Liver (tissue), 9 donors: ENCODE measurements around the genes DUSP19 and SLC40A1.

DNA sequence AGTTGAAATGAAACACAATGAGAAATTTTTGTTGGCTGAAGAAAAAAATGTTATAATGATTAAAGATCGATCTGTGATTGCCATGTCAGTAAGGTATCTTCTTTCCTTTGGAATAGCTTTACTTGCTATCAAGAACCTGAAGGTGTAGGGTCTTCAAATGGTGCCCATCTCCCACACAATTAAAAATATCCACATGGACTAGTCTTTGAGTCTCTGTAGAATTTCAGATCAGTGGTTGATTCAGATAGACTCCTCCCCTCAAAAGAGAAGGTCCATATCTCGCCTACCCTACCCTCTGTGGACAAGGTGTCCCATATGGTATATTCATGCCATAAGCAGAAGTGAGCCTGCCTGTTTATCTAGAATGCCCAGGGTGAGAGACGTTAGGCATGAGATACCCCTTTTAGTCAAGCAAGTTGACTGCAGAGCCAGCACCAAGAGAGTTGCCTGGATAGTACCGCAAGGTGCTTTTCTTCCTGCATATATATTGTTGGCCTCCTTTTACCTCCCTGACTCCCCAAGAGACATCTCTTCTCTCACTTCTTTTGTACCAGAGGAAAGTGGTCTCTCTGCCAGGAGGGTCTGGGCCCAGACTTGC, 3.8 kb downstream of the ITGA4 start:
- PRO-cap, 5 experiments = no peak in any of the 5 experiments
- RAMPAGE, long total RNA, 2 experiments = no peak in any of the 2 experiments
- RRBS = no CpG with 5 or more reads among the region's 4 CpGs

- PRO-cap, 5 experiments = peak in 2 of 5 experiments; most common plus-strand start chr2:181944018 (in 1); most common minus-strand start chr2:181943888 (in 2)
- RAMPAGE, long total RNA, 2 experiments = no peak in any of the 2 experiments
- RRBS = no CpG with 5 or more reads among the region's 3 CpGs
Measured at GRCh38 chr2:181943673-181944188, 41.9 kb upstream of the PPP1R1C start.

- PRO-cap, 5 experiments = no peak in any of the 5 experiments
- RAMPAGE, long total RNA, 2 experiments = no peak in any of the 2 experiments
- RRBS = no CpG with 5 or more reads among the region's 12 CpGs
Measured at GRCh38 chr2:182030611-182030963, 44.9 kb downstream of the PPP1R1C start.

GRCh38 chr2:183037074-183037482, 1.2 kb downstream of the NCKAP1 start:
- PRO-cap, 5 experiments = no peak in any of the 5 experiments
- RAMPAGE, long total RNA, 2 experiments = no peak in any of the 2 experiments
- RRBS = no CpG with 5 or more reads among the region's 3 CpGs

DNA sequence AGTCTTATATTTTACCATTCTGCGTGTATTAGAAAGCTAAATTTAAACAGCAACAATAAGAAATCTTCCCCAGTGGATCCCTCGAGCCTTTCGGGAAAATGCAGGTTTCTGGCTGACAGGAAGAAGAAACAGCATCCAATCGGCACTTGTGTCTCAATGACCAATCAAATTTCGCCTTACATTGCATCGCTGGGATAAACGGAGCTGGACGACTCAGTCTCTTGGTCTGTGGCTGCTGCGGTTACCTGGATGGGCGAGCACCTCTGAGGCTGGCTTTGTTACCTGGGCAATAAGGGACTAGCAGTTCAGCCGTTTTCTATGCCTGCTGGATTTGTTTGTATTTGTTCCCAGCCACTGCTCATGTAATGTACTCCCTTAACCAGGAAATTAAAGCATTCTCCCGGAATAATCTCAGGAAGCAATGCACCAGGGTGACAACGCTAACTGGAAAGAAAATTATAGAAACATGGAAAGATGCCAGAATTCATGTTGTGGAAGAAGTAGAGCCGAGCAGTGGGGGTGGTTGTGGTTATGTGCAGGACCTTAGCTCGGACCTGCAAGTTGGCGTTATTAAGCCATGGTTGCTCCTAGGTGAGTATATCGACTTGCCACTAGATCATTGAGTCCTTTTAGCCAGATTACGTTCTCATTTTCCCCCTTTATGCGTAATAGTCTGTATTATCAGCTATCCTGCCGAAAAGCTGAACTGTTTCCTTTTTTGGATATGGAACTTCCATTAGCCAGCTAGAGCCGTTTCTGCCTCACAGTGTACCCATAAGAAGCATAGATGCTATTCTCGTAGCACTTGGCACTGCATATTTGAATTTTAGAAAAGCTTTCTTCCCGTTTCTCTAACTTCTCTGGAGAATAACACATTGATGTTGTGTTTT, at the start of gene DUSP19:
TSS of gene DUSP19 (plus strand) at position 179 of the 890 bp plus-strand sequence.
- PRO-cap, 5 experiments = peak in 5 of 5 experiments; most common plus-strand start position 225 of the sequence (in 3); most common minus-strand start position 92 of the sequence (in 5)
- RAMPAGE, long total RNA, 2 experiments = start-site peak on the plus strand in 1 of 2 experiments, centred at position 207 of the sequence, 16 reads per replicate
- RRBS = no CpG with 5 or more reads among the region's 23 CpGs

- PRO-cap, 5 experiments = no peak in any of the 5 experiments
- RAMPAGE, long total RNA, 2 experiments = no peak in any of the 2 experiments
- RRBS = no CpG with 5 or more reads among the region's 1 CpG
Measured at GRCh38 chr2:183081947-183082313, 3.4 kb downstream of the DUSP19 start.

- PRO-cap, 5 experiments = no peak in any of the 5 experiments
- RAMPAGE, long total RNA, 2 experiments = no peak in any of the 2 experiments
- RRBS = no CpG with 5 or more reads among the region's 16 CpGs
Measured at GRCh38 chr2:183123705-183124094, 543 bp upstream of the NUP35 start.

GRCh38 chr2:188329206-188330016, 37.7 kb downstream of the GULP1 start:
- PRO-cap, 5 experiments = no peak in any of the 5 experiments
- RAMPAGE, long total RNA, 2 experiments = no peak in any of the 2 experiments
- RRBS = no CpG with 5 or more reads among the region's 5 CpGs

GRCh38 chr2:188406191-188406948, 114.7 kb downstream of the GULP1 start:
- PRO-cap, 5 experiments = no peak in any of the 5 experiments
- RAMPAGE, long total RNA, 2 experiments = no peak in any of the 2 experiments
- RRBS = no CpG with 5 or more reads among the region's 1 CpG

GRCh38 chr2:188605855-188606140, 314.1 kb downstream of the GULP1 start:
- PRO-cap, 5 experiments = no peak in any of the 5 experiments
- RAMPAGE, long total RNA, 2 experiments = no peak in any of the 2 experiments
- RRBS = no CpG with 5 or more reads among the region's 6 CpGs

- PRO-cap, 5 experiments = no peak in any of the 5 experiments
- RAMPAGE, long total RNA, 2 experiments = no peak in any of the 2 experiments
- RRBS = 33% methylated on average over 2 of the region's 42 CpGs
Measured at GRCh38 chr2:188606455-188607108, 314.9 kb downstream of the GULP1 start.

- PRO-cap, 5 experiments = no peak in any of the 5 experiments
- RAMPAGE, long total RNA, 2 experiments = no peak in any of the 2 experiments
- RRBS = no CpG with 5 or more reads among the region's 6 CpGs
Measured at GRCh38 chr2:188966062-188966735, 8.0 kb upstream of the COL3A1 start.

GRCh38 chr2:188978019-188979195, 4.2 kb downstream of the COL3A1 start:
- PRO-cap, 5 experiments = no peak in any of the 5 experiments
- RAMPAGE, long total RNA, 2 experiments = no peak in any of the 2 experiments
- RRBS = no CpG with 5 or more reads among the region's 6 CpGs

- PRO-cap, 5 experiments = peak in 3 of 5 experiments; most common minus-strand start chr2:189483771 (in 3)
- RAMPAGE, long total RNA, 2 experiments = no peak in any of the 2 experiments
- RRBS = no CpG with 5 or more reads among the region's 4 CpGs
Measured at GRCh38 chr2:189483486-189483969, 42.3 kb downstream of the WDR75 start.

DNA sequence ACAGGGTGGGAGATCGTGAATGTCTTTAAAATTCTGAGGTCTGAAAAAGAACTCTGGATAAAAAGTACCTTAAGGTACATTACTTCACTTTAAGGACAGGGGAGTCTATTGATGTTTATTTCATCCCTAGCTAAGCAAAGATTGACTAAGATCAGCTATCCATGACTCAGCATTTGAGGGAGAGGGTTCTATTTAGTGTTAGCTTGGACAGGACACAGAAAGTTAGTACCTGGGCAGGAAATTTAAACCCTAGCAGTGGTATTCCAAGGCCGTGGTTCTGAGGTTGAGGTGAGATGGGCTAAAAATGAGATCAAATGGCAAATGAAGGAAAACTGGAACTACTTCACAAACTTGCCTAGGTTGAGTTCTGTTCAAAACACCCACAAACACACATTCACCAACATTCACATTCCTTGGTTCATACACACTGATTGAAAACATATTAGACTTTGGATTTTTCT, 31.5 kb downstream of the SLC40A1 start:
- PRO-cap, 5 experiments = peak in 1 of 5 experiments; most common plus-strand start position 195 of the sequence (in 1)
- RAMPAGE, long total RNA, 2 experiments = no peak in any of the 2 experiments
- RRBS = no CpG with 5 or more reads among the region's 2 CpGs

GRCh38 chr2:189574584-189575089, 5.9 kb downstream of the SLC40A1 start:
- PRO-cap, 5 experiments = peak in 5 of 5 experiments; most common plus-strand start chr2:189574976 (in 2); most common minus-strand start chr2:189574811 (in 5)
- RAMPAGE, long total RNA, 2 experiments = no peak in any of the 2 experiments

DNA sequence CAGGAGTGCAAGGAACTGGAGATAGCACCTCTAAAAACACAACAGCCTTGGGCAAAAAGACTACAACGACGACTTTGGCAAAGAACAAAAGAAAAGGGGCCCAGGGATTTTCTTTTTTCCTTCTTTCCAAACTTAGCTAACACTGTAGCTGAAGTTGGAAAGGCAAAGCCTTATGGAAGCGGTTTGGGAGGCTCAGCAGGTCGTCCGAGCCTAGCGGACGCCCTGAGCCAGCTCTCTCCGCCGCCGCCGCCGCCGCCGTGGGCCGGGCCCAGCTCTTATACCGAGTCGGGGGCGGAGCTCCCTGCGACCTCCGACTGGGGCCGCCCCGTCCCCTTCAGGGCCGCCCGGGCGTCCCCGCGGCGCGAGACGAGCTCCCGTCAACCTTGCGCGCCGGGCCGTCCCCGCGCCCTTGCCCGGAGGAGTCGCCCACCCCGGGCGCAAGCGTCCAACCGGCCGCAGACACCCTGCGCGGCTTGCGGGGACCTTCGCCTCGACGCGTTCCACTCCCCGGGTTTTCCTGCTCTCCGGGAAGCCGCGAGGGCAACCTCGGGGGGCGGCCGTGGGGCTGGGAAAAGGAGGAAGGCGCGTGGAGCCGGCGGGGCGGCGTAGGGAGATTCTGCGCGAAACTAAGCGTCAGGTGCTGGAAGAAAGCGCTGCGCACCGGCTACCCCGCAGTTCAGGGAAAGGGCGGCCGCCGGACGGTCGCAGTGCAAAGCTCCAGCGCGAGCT, at the start of gene SLC40A1:
TSS of gene SLC40A1 (minus strand) at position 254 of the 729 bp plus-strand sequence.
- PRO-cap, 5 experiments = peak in 5 of 5 experiments; most common plus-strand start position 380 of the sequence (in 4); most common minus-strand start position 254 of the sequence (in 5)
- RAMPAGE, long total RNA, 2 experiments = start-site peak on the minus strand in 2 of 2 experiments, centred at positions 253 to 254 of the sequence, 2,769 to 8,071 reads per replicate
- RRBS = 2% methylated on average over 45 of the region's 78 CpGs

DNA sequence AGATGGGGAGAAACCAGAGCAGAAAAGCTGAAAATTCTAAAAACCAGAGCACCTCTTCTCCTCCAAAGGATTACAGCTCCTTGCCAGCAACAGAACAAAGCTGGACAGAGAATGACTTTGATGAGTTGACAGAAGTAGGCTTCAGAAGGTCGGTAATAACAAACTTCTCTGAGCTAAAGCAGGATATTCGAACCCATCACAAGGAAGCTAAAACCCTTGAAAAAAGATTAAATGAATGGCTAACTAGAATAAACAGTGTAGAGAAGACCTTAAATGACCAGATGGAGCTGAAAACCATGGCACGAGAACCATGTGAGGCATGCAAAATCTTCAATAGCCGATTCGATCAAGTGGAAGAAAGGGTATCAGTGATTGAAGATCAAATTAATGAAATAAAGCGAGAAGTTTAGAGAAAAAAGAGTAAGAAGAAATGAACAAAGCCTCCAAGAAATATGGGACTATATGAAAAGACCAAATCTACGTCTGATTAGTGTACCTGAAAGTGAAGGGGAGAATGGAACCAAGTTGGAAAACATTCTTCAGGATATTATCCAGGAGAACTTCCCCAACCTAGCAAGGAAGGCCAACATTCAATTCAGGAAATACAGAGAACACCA, 38.3 kb downstream of the ANKAR start:
- PRO-cap, 5 experiments = no peak in any of the 5 experiments
- RAMPAGE, long total RNA, 2 experiments = no peak in any of the 2 experiments
- RRBS = no CpG with 5 or more reads among the region's 7 CpGs

DNA sequence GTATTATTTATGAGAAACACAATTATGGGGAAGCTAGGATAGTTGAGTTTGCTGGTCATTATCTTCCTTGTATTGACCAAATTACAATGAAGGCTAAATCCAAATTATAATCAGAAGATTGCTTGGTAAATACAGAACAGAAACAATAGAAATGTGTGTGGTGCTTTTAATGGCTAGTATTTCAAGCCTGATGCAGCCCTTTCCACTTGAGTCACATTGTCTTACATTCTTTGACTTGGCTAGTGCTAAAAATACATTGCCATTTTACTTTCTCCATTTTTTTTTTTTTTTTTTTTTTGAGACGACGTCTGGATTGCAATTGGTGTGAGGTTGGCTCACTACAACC, 2.9 kb upstream of the OSGEPL1 start:
- PRO-cap, 5 experiments = no peak in any of the 5 experiments
- RAMPAGE, long total RNA, 2 experiments = no peak in any of the 2 experiments
- RRBS = no CpG with 5 or more reads among the region's 2 CpGs

DNA sequence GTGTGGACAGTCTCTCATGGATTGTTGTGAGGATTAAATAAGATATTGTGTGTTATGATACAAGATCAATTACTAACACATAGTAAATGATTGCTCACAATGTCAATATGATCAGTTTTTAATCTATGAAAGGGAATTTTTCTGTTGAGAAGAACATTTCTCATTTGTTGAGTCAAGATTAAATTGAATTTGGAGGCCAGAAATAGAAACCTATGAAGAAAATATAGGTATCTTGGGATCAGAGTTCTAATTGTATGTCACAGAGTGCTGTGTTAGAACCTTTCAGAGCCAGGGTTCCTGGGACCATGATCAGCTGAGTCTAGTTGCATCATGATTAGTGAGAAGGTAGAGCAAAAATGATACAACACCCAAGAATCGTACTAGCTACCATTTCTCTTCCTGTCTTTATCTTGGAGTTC, 72.8 kb downstream of the PMS1 start:
- PRO-cap, 5 experiments = no peak in any of the 5 experiments
- RAMPAGE, long total RNA, 2 experiments = no peak in any of the 2 experiments
- RRBS = no CpG with 5 or more reads among the region's 1 CpG